K562 (cell line): Measurements from ENCODE around the gene ZNF785.

DNA sequence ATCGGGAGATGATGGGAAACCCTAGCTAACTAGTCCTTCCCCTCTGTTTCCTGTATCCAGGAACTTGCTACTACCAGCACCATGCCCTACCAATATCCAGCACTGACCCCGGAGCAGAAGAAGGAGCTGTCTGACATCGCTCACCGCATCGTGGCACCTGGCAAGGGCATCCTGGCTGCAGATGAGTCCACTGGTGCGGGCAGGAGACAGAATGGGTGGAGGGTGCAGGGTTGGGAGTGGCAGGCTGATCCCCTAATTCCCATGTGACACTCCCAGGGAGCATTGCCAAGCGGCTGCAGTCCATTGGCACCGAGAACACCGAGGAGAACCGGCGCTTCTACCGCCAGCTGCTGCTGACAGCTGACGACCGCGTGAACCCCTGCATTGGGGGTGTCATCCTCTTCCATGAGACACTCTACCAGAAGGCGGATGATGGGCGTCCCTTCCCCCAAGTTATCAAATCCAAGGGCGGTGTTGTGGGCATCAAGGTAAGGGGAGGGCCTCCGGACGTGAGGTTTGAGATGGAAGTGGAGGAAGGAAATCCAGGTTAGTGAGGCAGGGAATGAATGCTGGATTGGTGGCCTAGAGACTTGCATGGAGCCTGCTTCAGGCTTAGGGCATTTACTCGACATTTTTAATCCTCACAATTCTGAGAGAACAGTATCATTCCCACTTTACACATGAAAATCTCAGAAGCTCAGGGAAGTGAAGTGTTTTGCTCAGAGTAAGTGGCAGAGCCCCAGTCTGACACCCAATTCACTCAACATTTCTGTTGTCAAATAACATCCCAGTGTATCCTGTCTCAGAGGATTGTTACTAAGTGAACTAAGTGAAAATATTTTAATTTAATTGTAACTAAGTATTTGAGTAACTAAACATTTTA lies 1.9 kb downstream of the ALDOA start:
- RAMPAGE, long total RNA, result no peak
- RRBS, result no CpG with 5 or more reads among the region's 21 CpGs
PRO-cap:
- standard, result no peak
- CoPRO, capped RNA only, 2 experiments, result no peak in any of the 2 experiments
- CoPRO, capped and uncapped RNA, 2 experiments, result no peak in any of the 2 experiments
- CoPRO, uncapped RNA only, 2 experiments, result peak in 2 of 2 experiments; most common plus-strand start position 631 of the sequence (in 2)
CAGE:
- cytosol, long polyA plus RNA, result start-site peak on the plus strand centred at position 382 of the sequence, 210 bp wide, 1,436 and 1,979 reads in 2 replicates
- long polyA plus RNA, result start-site peak on the plus strand centred at position 423 of the sequence, 130 bp wide, 3,242 and 2,266 reads in 2 replicates
- nucleolus, long total RNA, result no peak
- nucleus, long polyA plus RNA, result start-site peak on the plus strand centred at position 382 of the sequence, 58 bp wide, 552 and 432 reads in 2 replicates

GRCh38 chr16:30094624-30095200 lies 1.3 kb downstream of the YPEL3 start:
- RAMPAGE, long total RNA, result no peak
- RRBS, result no CpG with 5 or more reads among the region's 12 CpGs
PRO-cap:
- standard, result no peak
- CoPRO, capped RNA only, 2 experiments, result no peak in any of the 2 experiments
- CoPRO, capped and uncapped RNA, 2 experiments, result no peak in any of the 2 experiments
- CoPRO, uncapped RNA only, 2 experiments, result no peak in any of the 2 experiments
CAGE:
- cytosol, long polyA plus RNA, result no peak
- long polyA plus RNA, result no peak
- nucleolus, long total RNA, result no peak
- nucleus, long polyA plus RNA, result no peak

- RAMPAGE, long total RNA, result no peak
- RRBS, result no CpG with 5 or more reads among the region's 18 CpGs
PRO-cap:
- standard, result no peak
- CoPRO, capped RNA only, 2 experiments, result no peak in any of the 2 experiments
- CoPRO, capped and uncapped RNA, 2 experiments, result no peak in any of the 2 experiments
- CoPRO, uncapped RNA only, 2 experiments, result no peak in any of the 2 experiments
CAGE:
- cytosol, long polyA plus RNA, result no peak
- long polyA plus RNA, result no peak
- nucleolus, long total RNA, result no peak
- nucleus, long polyA plus RNA, result no peak
Observed at GRCh38 chr16:30104033-30105151, 8.4 kb upstream of the YPEL3 start.

DNA sequence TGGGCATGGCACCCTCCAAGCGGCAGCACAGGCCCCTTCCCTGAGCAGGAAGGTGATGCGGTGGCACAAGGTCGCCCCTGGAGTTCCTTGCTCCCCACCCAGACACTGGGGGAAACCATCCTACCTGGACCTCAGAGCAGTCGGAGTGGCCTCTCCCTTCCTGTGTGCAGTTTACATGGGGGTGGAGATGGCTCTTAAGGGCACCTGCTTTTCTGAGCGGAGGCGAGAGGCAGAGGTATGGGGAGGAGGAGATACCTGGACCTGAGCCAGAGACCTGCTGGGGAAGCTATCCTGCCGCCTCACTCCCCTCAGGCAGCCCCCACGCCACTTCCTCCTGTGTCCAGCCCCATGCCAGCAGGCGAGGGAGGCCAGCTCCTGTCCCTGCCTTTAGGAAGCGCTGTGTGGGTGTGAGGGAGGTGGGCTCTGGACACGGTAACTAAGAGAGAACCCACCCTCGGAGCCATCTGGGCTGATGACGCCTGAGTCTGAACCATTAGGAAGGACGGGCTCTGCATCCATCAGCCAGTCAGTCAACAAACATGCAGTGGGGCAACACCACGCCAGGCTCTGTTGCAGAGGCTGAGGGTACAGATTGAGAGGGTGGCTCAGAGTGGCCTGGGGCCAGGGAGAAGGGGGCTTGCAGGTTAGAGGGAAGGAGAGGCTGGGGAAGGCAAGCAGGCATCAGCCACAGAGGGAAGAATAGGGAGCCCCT lies 1.1 kb downstream of the CORO1A start:
- RAMPAGE, long total RNA, result no peak
- RRBS, result no CpG with 5 or more reads among the region's 15 CpGs
PRO-cap:
- standard, result no peak
- CoPRO, capped RNA only, 2 experiments, result no peak in any of the 2 experiments
- CoPRO, capped and uncapped RNA, 2 experiments, result no peak in any of the 2 experiments
- CoPRO, uncapped RNA only, 2 experiments, result no peak in any of the 2 experiments
CAGE:
- cytosol, long polyA plus RNA, result no peak
- long polyA plus RNA, result no peak
- nucleolus, long total RNA, result no peak
- nucleus, long polyA plus RNA, result no peak

DNA sequence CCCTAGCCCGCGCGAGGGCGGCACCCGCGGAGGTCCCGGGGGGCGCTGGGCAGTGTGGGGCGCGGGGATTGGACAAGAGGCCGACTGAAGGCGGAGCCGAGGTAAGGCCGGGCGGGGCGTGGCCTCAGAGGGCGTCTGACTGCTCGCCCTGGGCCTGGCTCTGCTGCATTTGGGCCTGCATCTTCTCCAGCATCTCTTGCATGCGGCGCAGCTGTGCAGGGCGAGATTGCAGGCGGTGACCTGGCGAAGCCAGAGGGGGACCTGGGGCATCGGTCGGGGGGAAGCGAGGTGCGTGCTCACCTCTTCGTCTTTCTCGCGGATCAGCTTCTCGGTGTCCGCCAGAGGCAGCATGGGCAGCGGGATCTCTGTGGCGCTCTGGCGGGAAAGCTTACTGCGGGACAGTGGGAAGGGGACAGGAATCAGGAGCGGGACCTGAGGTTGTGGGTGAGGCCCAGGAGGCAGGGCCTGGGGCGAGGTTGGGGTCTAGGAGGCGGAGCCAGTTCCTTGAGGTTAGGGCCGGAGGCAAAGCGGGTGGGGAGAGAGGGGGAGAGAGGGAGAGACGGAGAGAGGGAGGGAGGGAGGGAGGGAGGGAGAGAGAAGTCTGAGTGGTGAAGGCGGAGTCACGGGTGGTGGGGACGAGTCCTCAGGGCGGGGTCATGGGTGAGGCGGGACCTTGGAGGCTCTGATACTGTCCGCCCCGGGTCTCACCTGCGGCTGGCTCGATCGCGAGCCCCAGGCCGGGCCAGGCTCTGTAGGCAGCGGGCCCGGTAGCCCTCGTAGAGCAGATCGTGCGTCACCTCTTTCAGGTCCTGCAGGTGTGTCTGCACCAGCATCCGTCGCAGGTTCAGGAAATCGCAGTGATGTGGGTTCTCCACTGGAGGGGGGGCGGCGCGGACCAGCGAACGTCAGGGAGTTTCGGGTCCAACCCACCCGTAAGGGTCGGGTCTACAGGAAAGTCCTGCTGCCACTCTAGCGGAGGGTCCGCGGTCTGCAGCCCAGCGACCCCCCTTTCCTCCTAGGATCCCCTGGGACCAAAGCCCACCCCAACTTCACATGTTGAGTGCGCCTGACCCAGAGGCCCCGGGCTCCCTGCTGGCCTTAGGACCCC lies 3.7 kb downstream of the SEPTIN1 start:
- RAMPAGE, long total RNA, result start-site peak on the plus strand centred at position 157 of the sequence, 60 bp wide, 29 and 8 reads in 2 replicates
- RRBS, result 4% methylated on average over 21 of the region's 76 CpGs
PRO-cap:
- standard, result bidirectional peak, plus-strand start at position 134 of the sequence, minus-strand start outside the sequence; bidirectional peak, plus-strand start at position 685 of the sequence, minus-strand start at position 420 of the sequence
- CoPRO, capped RNA only, 2 experiments, result peak in 2 of 2 experiments; most common plus-strand start position 685 of the sequence (in 2); most common minus-strand start position 390 of the sequence (in 1)
- CoPRO, capped and uncapped RNA, 2 experiments, result peak in 2 of 2 experiments; most common plus-strand start position 127 of the sequence (in 2)
- CoPRO, uncapped RNA only, 2 experiments, result peak in 2 of 2 experiments; most common plus-strand start position 127 of the sequence (in 1)
CAGE:
- cytosol, long polyA plus RNA, result no peak
- long polyA plus RNA, result no peak
- nucleolus, long total RNA, result no peak
- nucleus, long polyA plus RNA, result no peak

GRCh38 chr16:30522288-30522886 lies 4.0 kb downstream of the ZNF768 start:
- RAMPAGE, long total RNA, result no peak
- RRBS, result no CpG with 5 or more reads among the region's 11 CpGs
PRO-cap:
- standard, result no peak
- CoPRO, capped RNA only, 2 experiments, result no peak in any of the 2 experiments
- CoPRO, capped and uncapped RNA, 2 experiments, result no peak in any of the 2 experiments
- CoPRO, uncapped RNA only, 2 experiments, result no peak in any of the 2 experiments
CAGE:
- cytosol, long polyA plus RNA, result no peak
- long polyA plus RNA, result no peak
- nucleolus, long total RNA, result no peak
- nucleus, long polyA plus RNA, result no peak

- RAMPAGE, long total RNA, result no peak
- RRBS, result no CpG with 5 or more reads among the region's 16 CpGs
PRO-cap:
- standard, result bidirectional peak, plus-strand start at chr16:30535889, minus-strand start at chr16:30535859; bidirectional peak, plus-strand start at chr16:30536077, minus-strand start at chr16:30535960
- CoPRO, capped RNA only, 2 experiments, result peak in 2 of 2 experiments; most common plus-strand start chr16:30535829 (in 1); most common minus-strand start chr16:30535837 (in 2)
- CoPRO, capped and uncapped RNA, 2 experiments, result peak in 1 of 2 experiments; most common plus-strand start chr16:30535836 (in 1); most common minus-strand start chr16:30535837 (in 1)
- CoPRO, uncapped RNA only, 2 experiments, result no peak in any of the 2 experiments
CAGE:
- cytosol, long polyA plus RNA, result no peak
- long polyA plus RNA, result no peak
- nucleolus, long total RNA, result no peak
- nucleus, long polyA plus RNA, result no peak
Observed at GRCh38 chr16:30535682-30536383, 1.2 kb upstream of the ZNF747 start.

DNA sequence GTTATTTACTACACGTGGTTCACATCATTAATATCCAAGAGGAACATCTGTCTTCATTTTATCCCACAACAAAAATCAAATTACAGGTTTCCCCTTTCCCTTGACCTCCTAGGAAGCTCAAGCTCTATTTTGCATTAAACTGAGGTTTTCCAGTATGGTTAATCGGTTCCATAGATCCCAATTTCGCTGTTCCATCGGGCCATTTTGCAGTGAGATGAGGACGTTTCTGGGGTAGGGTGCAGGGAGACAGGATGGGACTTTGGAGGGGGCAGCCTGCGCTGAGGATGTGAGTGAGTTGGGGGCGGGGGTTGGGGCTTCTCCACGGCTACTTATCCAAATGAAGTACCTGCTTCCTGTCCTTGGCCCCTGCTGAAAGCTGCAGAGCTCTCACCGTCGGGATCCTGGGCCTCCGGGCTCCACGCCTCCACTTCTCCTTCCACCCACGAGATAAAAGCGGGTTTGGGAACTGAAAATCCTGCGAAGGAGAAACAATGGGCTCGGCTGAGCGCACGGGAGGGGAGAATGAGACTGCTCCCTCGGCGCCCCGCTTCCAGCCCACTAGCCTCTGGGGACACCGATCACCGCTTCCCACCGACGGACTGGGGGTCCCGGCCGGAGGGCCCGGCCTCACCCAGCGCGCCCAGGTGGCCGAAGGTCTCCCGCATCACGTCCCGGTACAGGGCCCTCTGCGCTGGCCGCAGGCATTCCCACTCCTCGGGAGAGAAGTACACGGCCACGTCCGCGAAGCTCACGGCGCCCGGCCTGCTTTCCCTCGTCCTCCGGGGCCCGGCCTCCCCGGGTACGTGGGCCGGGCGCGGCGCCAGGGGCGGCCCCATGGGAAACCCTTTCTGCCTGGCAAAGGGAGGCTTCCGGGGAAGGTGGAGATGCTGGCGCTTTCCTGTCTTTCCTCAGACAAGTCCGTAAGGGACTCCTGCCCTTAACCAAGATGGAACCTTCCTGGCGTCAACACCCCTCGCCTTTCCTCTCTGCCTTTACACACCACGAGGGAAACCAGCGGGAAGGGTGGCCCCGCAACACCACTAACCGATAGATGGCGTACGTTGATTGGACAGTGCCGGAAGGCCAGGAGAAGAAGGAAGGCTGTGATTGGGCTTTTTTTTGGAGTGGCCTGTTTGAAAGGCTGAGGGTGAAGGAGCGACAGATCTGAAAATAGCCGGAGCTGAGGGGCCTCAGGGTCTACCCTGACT lies at the start of gene ZNF785:
ZNF785 (minus strand) TSS at position 922 of the 1,208 bp plus-strand sequence.
- RAMPAGE, long total RNA, result no peak
- RRBS, result 1% methylated on average over 13 of the region's 68 CpGs
PRO-cap:
- standard, result bidirectional peak, plus-strand start at position 369 of the sequence, minus-strand start at position 430 of the sequence; bidirectional peak, plus-strand start at position 1,132 of the sequence, minus-strand start at position 994 of the sequence
- CoPRO, capped RNA only, 2 experiments, result peak in 2 of 2 experiments; most common plus-strand start position 349 of the sequence (in 1); most common minus-strand start position 933 of the sequence (in 2)
- CoPRO, capped and uncapped RNA, 2 experiments, result peak in 2 of 2 experiments; most common plus-strand start position 345 of the sequence (in 1); most common minus-strand start position 218 of the sequence (in 1)
- CoPRO, uncapped RNA only, 2 experiments, result peak in 2 of 2 experiments; most common plus-strand start position 491 of the sequence (in 1); most common minus-strand start position 233 of the sequence (in 1)
CAGE:
- cytosol, long polyA plus RNA, result no peak
- long polyA plus RNA, result no peak
- nucleolus, long total RNA, result no peak
- nucleus, long polyA plus RNA, result no peak

DNA sequence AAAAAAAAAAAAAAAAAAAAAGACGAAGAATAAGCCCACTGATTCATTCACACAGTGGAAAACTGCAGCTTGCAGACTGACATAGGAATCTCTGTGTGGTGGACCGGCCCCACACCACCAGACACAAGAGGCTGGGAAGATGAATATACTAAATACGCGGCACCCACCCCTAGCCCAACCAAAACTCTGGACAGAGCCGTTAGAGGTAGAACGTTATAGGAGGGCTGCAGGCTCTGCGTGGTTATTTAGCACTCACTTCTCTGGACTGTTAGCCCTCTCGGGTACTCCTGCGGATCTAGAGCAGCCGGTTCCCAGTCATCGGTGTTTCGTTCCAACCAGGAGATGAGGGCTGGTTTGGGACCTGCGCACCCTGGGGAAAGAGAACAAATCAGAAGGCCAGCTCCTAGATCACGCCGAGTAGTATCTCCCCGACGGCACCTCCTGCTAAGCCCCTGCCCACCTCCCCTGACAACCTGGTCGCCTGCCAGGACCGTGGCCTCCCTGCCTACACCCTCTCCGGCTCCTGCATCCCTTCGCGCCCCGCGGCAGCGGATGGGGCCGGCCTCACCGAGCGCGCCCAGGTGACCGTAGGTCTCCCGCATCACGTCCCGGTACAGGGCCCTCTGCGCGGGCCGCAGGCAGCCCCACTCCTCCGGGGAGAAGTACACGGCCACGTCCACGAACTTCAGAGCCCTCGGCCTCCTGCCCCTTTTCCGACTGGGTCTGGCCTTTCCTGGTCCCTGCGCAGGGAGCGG lies 743 bp downstream of the ZNF689 start:
- RAMPAGE, long total RNA, result no peak
- RRBS, result 3% methylated on average over 11 of the region's 44 CpGs
PRO-cap:
- standard, result unidirectional peak, plus-strand start at position 177 of the sequence; bidirectional peak, plus-strand start at position 528 of the sequence, minus-strand start at position 333 of the sequence
- CoPRO, capped RNA only, 2 experiments, result peak in 2 of 2 experiments; most common plus-strand start position 528 of the sequence (in 2); most common minus-strand start position 297 of the sequence (in 1)
- CoPRO, capped and uncapped RNA, 2 experiments, result peak in 2 of 2 experiments; most common plus-strand start position 177 of the sequence (in 2)
- CoPRO, uncapped RNA only, 2 experiments, result no peak in any of the 2 experiments
CAGE:
- cytosol, long polyA plus RNA, result no peak
- long polyA plus RNA, result no peak
- nucleolus, long total RNA, result no peak
- nucleus, long polyA plus RNA, result no peak

GRCh38 chr16:30623428-30624550 lies 13.6 kb upstream of the ZNF689 start:
- RAMPAGE, long total RNA, result no peak
- RRBS, result no CpG with 5 or more reads among the region's 17 CpGs
PRO-cap:
- standard, result no peak
- CoPRO, capped RNA only, 2 experiments, result no peak in any of the 2 experiments
- CoPRO, capped and uncapped RNA, 2 experiments, result no peak in any of the 2 experiments
- CoPRO, uncapped RNA only, 2 experiments, result no peak in any of the 2 experiments
CAGE:
- cytosol, long polyA plus RNA, result no peak
- long polyA plus RNA, result no peak
- nucleolus, long total RNA, result no peak
- nucleus, long polyA plus RNA, result no peak

GRCh38 chr16:30651988-30652235 lies 1.2 kb downstream of the PRR14 start:
- RAMPAGE, long total RNA, result no peak
- RRBS, result no CpG with 5 or more reads among the region's 2 CpGs
PRO-cap:
- standard, result no peak
- CoPRO, capped RNA only, 2 experiments, result no peak in any of the 2 experiments
- CoPRO, capped and uncapped RNA, 2 experiments, result no peak in any of the 2 experiments
- CoPRO, uncapped RNA only, 2 experiments, result no peak in any of the 2 experiments
CAGE:
- cytosol, long polyA plus RNA, result no peak
- long polyA plus RNA, result no peak
- nucleolus, long total RNA, result no peak
- nucleus, long polyA plus RNA, result no peak

DNA sequence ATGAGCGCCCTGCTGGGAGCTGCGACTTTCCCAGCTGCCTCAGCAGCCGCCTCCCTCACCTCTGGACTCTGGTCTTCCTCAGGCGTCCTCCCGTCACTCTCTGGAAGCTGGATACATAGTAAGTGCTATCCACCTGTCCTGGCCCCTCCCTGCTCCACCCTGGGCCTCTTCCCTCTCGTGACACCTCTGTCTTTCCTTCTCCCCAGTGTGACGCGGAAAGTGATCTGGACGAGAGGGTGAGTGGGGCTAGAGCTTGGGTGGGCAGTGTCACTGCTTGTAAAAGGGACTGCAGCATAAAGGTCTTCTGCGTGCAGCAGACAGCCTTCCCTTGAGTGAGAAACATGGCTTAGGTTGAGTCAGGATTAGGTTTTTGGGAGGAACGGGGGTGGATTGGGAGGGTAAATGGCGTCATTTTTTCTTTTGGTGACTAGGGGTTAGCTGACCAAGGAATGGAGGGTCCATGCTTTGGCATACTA lies 2.9 kb downstream of the FBRS start:
- RAMPAGE, long total RNA, result no peak
- RRBS, result no CpG with 5 or more reads among the region's 12 CpGs
PRO-cap:
- standard, result no peak
- CoPRO, capped RNA only, 2 experiments, result no peak in any of the 2 experiments
- CoPRO, capped and uncapped RNA, 2 experiments, result no peak in any of the 2 experiments
- CoPRO, uncapped RNA only, 2 experiments, result no peak in any of the 2 experiments
CAGE:
- cytosol, long polyA plus RNA, result no peak
- long polyA plus RNA, result no peak
- nucleolus, long total RNA, result no peak
- nucleus, long polyA plus RNA, result no peak

DNA sequence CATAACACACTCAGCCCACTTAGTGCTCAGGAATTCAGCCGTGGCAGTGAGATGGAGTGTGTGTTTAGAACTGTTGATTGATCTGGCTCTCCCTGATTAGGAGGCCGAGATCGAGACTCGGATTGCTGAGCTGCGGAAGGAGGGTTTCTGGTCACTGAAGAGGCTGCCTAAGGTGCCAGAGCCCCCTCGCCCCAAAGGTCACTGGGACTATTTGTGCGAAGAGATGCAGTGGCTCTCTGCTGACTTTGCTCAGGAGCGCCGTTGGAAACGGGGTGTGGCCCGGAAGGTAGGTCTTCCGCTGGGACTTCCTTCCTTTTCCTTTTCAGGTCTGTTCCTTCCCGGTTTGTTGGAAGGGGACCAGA lies 8.1 kb downstream of the SRCAP start:
- RAMPAGE, long total RNA, result no peak
- RRBS, result 100% methylated on average over 1 of the region's 13 CpGs
PRO-cap:
- standard, result no peak
- CoPRO, capped RNA only, 2 experiments, result no peak in any of the 2 experiments
- CoPRO, capped and uncapped RNA, 2 experiments, result no peak in any of the 2 experiments
- CoPRO, uncapped RNA only, 2 experiments, result no peak in any of the 2 experiments
CAGE:
- cytosol, long polyA plus RNA, result no peak
- long polyA plus RNA, result no peak
- nucleolus, long total RNA, result no peak
- nucleus, long polyA plus RNA, result no peak

GRCh38 chr16:30707561-30707760 lies 8.5 kb downstream of the SRCAP start:
- RAMPAGE, long total RNA, result no peak
- RRBS, result 22% methylated on average over 4 of the region's 8 CpGs
PRO-cap:
- standard, result no peak
- CoPRO, capped RNA only, 2 experiments, result no peak in any of the 2 experiments
- CoPRO, capped and uncapped RNA, 2 experiments, result no peak in any of the 2 experiments
- CoPRO, uncapped RNA only, 2 experiments, result no peak in any of the 2 experiments
CAGE:
- cytosol, long polyA plus RNA, result no peak
- long polyA plus RNA, result no peak
- nucleolus, long total RNA, result no peak
- nucleus, long polyA plus RNA, result no peak

- RAMPAGE, long total RNA, result no peak
- RRBS, result no CpG with 5 or more reads among the region's 16 CpGs
PRO-cap:
- standard, result no peak
- CoPRO, capped RNA only, 2 experiments, result no peak in any of the 2 experiments
- CoPRO, capped and uncapped RNA, 2 experiments, result no peak in any of the 2 experiments
- CoPRO, uncapped RNA only, 2 experiments, result no peak in any of the 2 experiments
CAGE:
- cytosol, long polyA plus RNA, result no peak
- long polyA plus RNA, result no peak
- nucleolus, long total RNA, result no peak
- nucleus, long polyA plus RNA, result no peak
Observed at GRCh38 chr16:30762801-30763440, 799 bp downstream of the RNF40 start.

GRCh38 chr16:30766760-30767352 lies 4.7 kb downstream of the RNF40 start:
- RAMPAGE, long total RNA, result no peak
- RRBS, result no CpG with 5 or more reads among the region's 13 CpGs
PRO-cap:
- standard, result no peak
- CoPRO, capped RNA only, 2 experiments, result no peak in any of the 2 experiments
- CoPRO, capped and uncapped RNA, 2 experiments, result no peak in any of the 2 experiments
- CoPRO, uncapped RNA only, 2 experiments, result no peak in any of the 2 experiments
CAGE:
- cytosol, long polyA plus RNA, result no peak
- long polyA plus RNA, result no peak
- nucleolus, long total RNA, result no peak
- nucleus, long polyA plus RNA, result no peak

DNA sequence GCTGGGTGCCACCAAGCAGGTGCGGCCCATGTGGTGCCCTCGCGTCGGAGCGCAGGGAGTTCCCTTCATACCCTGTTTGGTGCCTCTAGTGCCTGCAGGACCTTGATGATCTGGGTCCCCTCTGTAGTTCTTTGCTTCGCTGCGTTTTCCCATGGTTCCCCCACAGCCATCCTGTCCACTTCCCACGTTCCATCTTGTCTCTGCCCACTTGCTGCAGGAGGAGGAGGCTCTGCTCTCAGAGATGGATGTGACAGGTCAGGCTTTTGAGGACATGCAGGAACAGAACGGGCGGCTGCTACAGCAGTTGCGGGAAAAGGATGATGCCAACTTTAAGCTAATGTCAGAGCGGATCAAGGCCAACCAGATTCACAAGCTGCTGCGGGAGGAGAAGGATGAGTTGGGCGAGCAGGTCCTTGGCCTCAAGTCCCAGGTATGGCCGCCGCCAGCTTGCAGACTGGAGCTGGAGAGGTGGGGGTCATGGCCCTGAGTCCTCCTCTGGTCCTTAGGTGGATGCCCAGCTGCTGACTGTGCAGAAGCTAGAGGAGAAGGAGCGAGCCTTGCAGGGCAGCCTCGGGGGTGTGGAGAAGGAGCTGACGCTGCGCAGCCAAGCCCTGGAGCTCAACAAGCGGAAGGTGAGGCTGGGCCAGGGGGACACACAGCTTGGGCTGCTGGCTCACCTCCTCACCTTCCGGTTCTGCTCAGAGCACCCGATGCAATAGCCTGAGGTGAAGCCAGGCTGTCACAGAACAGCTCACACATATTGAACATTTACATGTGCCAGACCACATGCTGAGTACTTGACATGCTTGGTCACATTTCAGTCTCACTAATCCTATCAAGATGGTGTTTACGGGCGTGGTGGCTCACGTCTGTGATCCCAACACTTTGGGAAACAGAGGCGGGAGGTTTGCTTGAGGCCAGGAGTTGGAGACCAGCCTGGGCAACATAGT lies 7.1 kb downstream of the RNF40 start:
- RAMPAGE, long total RNA, result no peak
- RRBS, result no CpG with 5 or more reads among the region's 27 CpGs
PRO-cap:
- standard, result no peak
- CoPRO, capped RNA only, 2 experiments, result no peak in any of the 2 experiments
- CoPRO, capped and uncapped RNA, 2 experiments, result no peak in any of the 2 experiments
- CoPRO, uncapped RNA only, 2 experiments, result peak in 1 of 2 experiments; most common plus-strand start position 771 of the sequence (in 1); most common minus-strand start position 717 of the sequence (in 1)
CAGE:
- cytosol, long polyA plus RNA, result start-site peak on the plus strand centred at position 237 of the sequence, 45 bp wide, 37 and 41 reads in 2 replicates
- long polyA plus RNA, result start-site peak on the plus strand centred at position 238 of the sequence, 41 bp wide, 105 and 28 reads in 2 replicates
- nucleolus, long total RNA, result no peak
- nucleus, long polyA plus RNA, result no peak